Kidney (tissue), 2 donors: ENCODE measurements around a stretch of chr16.

- PRO-cap: no peak
- RRBS: no CpG with 5 or more reads among the region's 14 CpGs
Observed at GRCh38 chr16:81446924-81447242, 2.3 kb downstream of the CMIP start.

DNA sequence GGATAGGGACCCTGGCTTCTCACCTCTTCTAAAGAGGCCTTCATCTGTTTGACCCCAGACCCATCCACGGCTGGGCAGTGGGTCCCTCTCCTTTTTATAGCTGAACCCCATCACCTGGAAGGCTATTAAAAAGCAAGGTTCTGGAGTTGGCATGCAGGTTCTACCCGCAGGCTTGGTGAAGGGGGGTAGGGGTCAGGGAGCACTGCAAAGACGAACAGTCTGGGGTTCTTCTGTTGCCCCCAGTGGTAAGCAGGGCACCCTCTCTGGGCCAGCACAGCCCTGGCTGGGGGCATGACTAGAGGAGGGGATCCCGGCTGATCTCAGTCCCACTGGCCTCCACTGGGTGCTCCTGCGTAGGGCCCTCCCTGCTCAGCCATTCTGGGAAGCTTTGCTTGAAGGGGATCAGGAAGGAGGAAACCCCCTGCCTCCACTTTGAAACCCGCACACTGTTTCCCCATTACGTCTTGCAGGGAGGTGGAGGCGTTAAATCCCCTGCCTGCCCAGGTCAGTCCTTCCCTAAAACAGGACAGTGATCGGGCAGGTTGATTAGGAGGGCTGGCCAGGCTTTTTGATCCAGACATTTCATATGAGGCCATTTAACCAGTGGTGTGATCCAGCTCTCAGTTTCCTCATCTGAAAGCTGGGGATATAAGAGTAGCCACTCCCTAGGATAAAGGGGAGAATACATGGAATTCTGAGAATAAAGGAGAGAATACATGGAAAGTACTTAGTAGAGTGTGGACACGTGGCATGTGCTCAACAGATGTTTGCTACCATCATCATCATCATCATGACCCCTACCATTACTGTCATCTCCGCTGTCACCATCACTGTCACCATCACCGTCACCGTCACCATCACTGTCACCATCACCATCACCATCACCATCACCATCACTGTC is 13.8 kb downstream of the CMIP start:
- PRO-cap: no peak
- RRBS: no CpG with 5 or more reads among the region's 13 CpGs

- PRO-cap: no peak
- RRBS: no CpG with 5 or more reads among the region's 12 CpGs
Observed at GRCh38 chr16:81465145-81465661, 20.6 kb downstream of the CMIP start.

DNA sequence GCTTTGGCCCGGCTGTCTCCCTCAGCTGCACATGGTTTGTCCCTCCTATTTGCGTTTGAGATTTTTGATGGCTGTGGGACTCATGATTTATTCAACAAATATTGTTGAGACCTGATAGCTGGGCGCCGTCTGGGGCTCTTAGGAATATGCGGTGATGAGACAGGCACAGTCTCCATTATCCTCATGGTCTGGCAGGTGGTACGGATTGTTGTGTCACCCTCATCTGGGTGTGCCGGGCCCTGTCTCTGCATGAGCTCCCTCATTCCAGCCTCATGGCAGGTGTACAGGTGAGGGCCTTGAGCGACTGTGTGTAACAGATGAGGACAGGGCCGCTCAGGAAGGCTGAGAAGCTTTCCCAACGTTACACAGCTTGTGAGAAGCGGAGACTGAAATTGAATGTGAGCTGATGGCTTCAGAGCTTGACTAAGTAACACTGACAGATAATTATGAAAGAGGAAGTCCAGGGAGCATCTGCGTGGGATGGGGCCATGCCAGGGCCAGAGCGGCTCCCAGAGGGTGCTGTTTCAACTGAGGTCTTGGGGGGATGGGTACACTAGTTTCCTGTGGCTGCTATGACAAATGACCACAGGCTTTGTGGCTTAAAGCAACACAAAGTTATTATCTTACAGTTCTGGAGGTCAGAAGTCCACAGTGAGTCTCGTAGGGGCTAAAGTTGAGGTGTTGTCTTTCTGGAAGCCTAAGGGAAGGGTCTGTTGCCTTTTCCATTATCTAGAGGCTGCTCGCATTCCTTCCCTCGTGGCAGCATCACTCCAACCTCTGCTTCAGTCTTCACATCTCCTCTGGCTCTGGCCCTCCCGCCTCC is 36.7 kb downstream of the CMIP start:
- PRO-cap: no peak
- RRBS: no CpG with 5 or more reads among the region's 17 CpGs

- PRO-cap: no peak
- RRBS: 95% methylated on average over 9 of the region's 26 CpGs
Observed at GRCh38 chr16:81499313-81500447, 55.1 kb downstream of the CMIP start.

DNA sequence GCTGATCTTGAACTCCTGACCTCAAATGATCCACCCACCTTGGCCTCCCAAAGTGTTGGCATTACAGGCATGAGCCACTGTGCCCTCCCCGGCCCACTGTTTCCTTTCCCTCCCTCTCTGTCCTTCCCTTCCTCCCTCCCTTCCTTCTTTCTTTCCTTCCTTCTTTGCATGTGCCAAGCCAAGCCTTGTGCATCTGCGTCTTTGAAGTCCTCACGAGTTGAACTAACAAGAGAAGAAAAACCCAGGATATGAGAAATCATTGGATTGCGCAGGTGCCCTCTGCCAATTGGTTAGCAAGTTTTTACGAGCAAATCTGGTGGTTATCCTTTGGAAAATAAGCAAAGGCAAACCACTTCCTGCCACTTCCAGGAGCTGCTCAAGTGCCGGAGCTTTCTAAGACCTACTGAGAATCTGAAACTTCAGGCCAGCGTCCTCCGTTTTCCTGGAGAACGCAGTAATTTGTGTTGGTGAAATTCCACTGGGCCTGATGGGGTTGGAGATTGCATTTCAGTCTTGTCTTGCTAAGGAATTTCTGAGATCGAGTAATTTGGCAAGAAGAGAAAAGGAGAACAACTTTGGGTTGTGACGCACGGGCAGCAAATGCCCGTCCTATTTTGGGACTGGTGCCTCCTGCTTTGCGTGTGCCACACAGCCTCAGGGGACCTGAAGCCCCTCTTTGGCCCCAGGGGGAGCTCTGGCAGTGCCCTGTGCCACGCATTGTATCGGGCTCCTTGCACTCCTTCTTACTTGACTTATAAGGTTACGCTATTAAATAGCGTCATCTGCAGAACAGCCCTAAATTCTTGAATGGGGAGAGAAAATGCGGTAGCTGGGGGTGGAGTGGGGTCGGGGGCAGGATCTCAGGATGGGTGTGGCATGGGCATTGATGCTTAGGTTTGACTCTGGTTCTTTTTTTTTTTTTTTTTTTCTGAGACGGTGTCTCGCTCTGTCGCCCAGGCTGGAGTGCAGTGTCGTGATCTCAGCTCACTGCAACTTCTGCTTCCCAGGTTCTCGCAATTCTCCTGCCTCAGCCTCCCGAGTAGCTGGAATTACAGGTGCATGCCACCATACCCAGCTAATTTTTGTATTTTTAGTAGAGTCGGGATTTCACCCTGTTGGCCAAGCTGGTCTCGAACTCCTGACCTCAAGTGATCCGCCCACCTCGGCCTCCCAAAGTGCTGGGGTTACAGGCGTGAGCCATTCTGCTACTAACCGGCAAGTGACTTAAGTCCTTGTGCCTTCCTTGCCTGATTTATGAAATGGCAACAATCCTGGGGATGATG is 56.5 kb downstream of the CMIP start:
- PRO-cap: no peak
- RRBS: no CpG with 5 or more reads among the region's 32 CpGs

GRCh38 chr16:81504979-81505384 is 60.4 kb downstream of the CMIP start:
- PRO-cap: no peak
- RRBS: no CpG with 5 or more reads among the region's 10 CpGs

DNA sequence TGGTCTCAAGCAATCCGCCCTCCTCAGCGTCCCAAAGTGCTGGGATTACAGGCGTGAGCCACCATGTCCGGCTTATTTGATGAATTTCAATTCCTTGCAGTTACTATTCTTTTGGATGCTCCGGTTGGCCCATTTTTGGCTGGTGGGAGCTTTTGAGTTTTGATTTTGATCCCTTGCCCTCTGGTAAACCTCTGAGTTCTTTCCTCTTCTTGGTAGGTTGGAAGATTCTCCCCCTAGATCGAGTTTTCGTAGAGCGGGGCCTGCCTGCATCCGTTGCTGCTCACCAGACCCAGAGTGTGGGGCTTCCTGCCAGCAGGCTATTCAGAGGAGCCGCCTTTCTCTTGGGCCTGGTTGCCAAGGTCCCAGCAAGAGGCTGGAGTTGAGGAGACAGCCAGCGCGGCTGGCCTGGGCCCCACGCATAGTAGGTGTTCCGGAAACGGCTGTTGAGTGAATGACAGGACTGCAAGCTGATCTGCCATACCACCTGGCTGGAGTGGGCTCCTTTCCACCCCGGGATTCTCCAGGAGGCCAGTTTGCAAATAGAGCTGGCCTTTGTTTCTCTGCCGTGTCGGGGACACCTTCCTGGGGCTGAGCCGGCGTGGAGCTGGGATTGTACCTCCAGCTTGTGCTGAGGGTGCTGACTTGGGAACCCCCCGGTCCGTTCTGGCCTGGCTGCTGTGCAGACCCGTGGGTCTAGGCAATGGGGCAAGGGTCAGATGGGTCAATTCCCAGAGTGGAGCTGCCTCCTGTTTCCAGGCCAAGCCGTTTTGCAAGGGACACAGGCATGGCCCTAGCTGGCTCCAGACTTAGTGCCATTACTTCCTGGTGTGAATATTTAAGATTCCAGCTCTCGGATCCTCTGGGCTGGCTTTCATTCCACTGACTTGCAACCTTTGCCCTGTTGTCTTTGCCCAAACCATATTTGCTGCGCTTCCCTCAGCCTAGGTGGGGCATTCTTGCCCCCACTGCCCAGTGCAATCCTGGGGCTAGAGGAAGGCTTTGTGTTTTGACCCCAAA is 68.7 kb downstream of the CMIP start:
- PRO-cap: no peak
- RRBS: 35% methylated on average over 10 of the region's 26 CpGs

DNA sequence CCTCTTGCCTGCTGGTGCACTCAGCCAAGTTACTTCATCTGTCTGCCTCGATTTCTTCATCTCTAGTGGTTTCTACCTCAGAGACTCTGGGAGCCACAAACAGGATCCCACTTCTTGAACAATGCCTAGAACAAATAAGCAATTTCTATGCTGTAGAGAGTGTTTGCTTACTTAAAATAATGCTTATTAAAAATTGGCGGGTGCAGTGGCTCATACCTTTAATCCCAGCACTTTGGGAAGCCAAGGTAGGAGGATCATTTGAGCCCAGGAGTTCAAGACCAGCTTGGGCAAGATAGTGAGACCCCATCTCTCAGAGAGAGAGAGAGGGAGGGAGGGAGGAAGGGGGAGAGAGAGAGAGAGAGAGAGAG is 75.6 kb downstream of the CMIP start:
- PRO-cap: no peak
- RRBS: no CpG with 5 or more reads among the region's 2 CpGs

- PRO-cap: no peak
- RRBS: 50% methylated on average over 2 of the region's 13 CpGs
Observed at GRCh38 chr16:81526724-81527418, 82.3 kb downstream of the CMIP start.

DNA sequence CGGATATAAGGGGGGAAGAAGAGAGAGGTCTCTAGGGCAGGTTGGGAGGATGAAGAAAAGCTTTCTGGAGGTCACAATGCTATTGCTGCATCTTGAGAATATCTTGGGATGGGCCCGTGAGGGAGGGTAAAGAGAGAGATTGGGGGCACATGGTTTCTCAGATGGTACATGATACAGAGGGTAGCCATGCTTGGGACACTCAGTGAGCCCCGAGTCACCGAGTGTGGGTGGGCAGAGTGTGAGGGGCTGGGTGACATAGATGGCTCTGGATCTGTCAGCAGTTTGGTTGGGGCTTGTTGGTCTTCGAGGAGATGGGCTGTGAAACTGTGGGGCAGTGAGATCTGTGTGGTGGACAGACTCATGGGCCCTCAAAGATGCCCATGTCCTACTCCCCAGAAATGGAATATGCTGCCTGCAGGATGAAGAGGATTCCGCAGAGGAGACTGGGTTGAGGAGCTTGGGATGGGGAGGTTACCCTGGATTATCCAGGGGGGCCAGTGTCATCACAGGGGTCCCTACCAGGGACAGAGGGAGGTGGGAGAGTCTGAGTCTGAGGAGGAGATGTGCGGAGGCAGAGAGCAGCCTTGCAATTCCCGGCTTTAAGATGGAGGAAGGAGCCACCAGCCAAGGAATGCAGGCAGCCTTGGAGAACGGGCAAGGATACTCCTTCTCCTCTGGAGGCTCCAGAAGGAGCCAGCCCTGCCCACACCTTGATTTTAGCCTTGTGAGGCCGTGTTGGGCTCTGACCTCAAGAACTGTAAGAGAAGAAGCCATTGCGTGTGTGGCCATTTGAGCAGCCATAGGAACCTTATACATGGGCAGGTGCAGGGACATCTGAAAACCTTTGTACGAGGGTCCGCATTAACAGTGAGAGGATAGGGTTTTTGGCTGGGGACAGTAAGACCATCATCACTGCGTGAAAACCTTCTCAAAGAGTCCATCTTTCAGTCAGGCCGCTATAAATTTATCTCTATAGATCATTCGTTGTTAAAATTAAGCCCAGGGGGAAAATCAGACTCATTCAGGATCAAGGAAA is 84.9 kb downstream of the CMIP start:
- PRO-cap: no peak
- RRBS: no CpG with 5 or more reads among the region's 16 CpGs

DNA sequence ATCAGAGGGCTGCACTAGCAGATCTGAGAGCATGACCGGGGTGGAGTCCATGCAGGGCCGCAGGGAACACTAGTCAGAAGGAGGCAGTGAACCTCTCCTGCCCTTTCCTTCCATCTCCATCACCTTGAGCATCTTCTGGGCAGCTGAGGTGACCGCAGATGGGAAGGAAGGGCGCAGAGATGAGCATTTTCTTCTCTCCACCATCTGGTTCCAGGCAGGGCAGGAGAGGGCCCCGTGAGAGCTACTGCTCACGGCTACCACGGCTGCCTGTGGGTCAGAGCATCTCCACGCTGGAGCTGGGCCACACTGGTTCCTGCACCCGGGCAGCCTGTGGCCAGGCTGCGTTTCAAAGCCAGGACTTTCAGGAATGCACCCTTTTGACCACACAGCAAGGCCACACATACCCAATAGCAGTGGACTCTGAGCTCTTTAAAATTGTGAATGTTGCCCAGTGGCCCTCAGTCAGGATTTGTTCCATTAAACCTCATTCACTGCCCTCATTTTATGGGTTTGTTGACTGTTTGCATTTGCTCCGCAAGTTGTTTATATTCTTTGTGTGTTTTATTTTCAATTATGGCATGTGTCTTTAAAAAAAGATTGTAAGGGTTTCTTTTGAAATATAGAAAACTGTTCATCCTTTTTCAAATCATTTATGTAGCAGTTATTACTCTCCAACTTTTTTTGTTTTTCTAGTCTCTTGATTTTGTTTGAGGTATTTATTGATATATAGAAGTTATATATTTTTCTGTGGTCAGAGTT is 89.4 kb downstream of the CMIP start:
- PRO-cap: no peak
- RRBS: no CpG with 5 or more reads among the region's 11 CpGs

- PRO-cap: no peak
- RRBS: no CpG with 5 or more reads among the region's 8 CpGs
Observed at GRCh38 chr16:81541360-81541727, 96.7 kb downstream of the CMIP start.

- PRO-cap: no peak
- RRBS: 28% methylated on average over 4 of the region's 17 CpGs
Observed at GRCh38 chr16:81552897-81553564, 108.4 kb downstream of the CMIP start.

DNA sequence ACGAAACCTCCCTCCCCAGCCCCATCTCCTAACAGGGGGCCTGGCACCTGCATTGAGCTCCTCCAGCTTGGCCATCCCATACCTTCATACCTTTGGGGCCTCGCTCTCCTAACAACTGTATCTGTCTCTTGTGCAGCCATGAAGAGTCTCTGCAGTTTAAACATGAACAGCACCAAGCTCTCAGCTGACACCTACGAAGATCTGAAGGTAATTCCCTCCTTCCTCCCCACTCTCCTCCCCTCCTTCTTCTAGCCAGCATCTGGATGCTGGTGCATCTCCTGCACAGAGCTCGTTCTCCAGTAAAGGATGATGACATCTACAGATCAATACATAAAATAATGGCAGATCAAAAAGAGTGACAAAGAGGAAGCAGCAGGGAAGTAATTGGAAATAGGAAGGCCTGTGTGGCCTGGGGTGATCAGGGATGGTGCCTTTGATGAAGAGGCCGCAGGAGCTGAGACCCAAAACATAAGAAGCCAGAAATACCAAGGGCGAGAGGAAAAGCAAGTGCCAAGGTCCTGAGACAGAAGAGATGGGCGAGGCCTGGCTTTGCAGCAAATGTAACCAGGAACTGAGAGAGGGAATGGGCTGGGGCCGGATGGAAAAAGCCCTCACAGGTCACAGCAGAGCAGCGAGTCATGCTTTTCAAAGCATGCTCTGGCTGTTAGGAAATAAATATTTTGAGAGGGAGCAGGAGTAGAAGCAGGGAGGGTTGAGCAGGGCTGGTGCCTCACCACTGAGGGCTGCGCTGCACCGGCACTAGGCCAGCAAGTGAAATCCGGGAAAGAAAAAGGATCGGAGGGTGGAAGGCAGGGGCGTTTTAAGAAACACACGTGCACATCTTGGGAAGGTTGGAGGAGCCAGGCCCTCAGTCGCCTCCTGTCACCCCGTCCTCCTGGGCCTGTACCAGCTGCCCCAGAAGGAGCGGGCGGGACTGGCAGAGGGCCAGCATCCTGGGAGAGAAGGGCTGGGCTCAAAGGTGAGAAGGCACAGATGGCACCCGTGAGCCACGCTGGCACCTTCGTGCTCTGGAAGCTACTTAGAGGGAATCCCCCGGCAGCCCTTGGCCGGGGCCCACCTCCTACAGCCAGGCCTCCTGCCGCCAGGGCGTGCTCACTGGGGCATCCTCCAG is 71.8 kb upstream of the PLCG2 start:
- PRO-cap: no peak
- RRBS: no CpG with 5 or more reads among the region's 26 CpGs

GRCh38 chr16:81711612-81712116 is 67.4 kb upstream of the PLCG2 start:
- PRO-cap: no peak
- RRBS: 37% methylated on average over 4 of the region's 16 CpGs

DNA sequence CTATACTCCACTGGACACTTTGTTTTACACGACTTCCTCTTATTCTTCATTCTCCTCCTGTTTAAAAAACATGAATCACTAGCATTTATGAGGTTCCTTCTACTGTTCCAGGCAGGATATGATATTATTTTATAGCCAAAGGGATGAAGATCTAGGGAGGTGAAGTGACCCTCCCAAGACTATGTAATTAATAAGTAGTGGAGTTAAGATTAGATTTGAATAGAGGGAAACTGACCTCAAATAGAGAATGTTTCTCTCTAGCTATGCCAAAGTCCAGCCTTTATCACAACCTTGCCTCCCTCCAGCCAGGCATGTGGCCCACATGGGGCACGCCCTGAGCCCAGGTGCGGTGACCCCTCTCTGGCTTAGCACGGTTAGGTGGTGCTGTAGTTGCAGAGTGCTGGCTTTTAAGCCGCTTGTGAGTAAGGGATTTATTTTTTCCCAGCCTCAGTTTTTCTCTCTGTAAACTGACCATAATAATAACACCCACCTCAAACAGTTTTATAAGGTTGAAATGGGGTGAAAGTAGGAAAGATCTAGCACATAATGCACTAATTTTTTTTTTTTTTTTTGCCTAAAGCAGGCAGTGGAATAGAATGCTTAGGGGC is 1.1 kb upstream of the HSD17B2 start:
- PRO-cap: no peak
- RRBS: no CpG with 5 or more reads among the region's 5 CpGs

- PRO-cap: no peak
- RRBS: no CpG with 5 or more reads among the region's 15 CpGs
Observed at GRCh38 chr16:82136712-82137490, 33.1 kb downstream of the MPHOSPH6 start.

DNA sequence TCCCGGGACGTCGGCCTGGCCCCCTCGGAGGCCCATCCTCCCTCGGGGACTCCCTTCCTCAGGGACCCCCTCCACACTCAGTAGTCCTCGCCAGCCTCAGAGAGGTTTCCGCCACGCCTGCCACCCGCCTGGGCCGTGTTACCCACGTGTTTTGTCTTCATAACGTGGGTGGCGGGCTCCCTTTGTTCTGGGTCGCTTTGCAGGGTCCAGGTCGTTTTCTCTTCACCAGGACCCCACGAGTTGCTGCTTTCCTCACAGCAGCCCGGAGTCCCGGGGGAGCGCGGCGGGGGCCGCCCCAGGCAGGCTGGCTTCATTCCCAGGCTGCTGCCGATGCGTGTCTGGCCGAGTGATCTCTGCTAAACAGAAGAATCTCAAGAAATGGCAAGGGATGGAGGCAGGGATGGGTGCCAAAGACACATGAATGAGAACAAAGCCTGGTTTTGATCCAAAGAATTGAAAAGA is 460 bp upstream of the MPHOSPH6 start:
- PRO-cap: no peak
- RRBS: no CpG with 5 or more reads among the region's 25 CpGs

- PRO-cap: no peak
- RRBS: no CpG with 5 or more reads among the region's 3 CpGs
Observed at GRCh38 chr16:82481208-82481418, 145.7 kb upstream of the CDH13 start.